GM19240 (cell line): ENCODE data around the genes PDZD4, OPN1MW2 and TEX28.

- RRBS, result no CpG with 5 or more reads among the region's 18 CpGs
Measured at GRCh38 chrX:153667719-153668418, 5.7 kb downstream of the PNCK start.

DNA sequence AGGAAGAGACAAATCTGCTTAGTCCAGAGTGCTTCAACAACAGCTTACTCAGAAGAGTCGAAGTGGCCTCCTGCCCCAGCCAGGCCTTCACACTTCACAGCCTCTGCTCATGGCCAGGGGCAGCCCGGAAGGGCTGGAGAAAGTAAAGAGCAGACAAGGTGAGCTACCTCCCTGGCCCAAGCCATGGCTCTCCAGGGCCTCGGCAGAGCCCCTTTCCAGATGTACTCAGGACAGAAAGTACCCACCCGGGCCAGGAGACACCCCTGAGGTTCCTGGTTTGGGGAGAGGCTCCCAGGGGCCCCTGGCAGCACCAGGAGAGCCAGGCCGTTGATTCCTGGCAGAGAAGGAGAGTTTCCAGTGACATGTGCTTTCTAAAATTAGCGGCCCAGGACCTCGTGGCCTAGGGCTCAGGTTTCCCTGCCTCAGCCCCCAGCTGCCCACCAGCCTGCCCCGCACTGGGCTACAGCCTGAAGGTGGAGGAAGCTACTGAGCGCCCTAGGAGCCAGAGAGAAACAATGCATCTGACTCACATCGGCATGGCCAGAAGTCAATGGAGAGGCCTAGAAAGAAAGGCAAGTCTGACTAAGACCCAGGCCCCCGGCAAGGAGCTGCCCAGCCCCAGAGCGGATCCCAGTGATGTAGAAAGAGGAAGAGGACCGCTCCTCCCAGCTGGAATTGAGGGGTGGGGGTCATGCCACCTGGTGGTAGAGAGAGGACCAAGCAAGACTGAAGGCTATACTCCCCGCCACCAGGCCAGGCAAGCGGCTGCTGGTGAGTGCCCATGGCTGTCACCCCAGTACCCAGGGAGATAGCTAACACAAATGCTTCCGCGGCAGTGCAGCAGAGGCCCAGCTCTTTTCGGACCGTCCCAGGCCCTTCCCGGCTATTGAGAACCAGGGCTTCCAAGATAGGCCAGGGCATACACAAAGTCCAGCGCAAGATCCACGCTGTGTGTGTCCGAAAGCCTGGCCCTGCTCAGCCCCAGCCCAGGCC is 17.7 kb downstream of the SLC6A8 start:
- RRBS, result no CpG with 5 or more reads among the region's 23 CpGs

DNA sequence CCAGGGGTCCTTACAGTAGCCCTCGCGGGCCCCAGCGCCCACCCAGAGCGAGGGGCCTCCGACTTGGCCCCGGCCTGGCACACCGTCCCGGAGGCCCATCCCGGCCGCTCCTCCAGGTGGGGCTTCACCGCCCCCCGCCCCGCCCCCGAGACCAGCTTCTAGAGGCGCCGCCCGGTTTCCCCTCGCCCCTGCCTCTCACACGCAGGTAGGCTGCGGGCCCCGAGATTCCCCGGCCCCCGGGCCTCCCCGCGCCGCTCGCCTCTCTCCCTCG is 250 bp downstream of the BCAP31 start:
- RRBS, result 22% methylated on average over 20 of the region's 28 CpGs

GRCh38 chrX:153824370-153824632 is 6.0 kb downstream of the PDZD4 start:
- RRBS, result no CpG with 5 or more reads among the region's 6 CpGs

- RRBS, result 43% methylated on average over 14 of the region's 49 CpGs
Measured at GRCh38 chrX:153828567-153829301, 1.6 kb downstream of the PDZD4 start.

- RRBS, result 32% methylated on average over 25 of the region's 35 CpGs
Measured at GRCh38 chrX:153829302-153829776, 1.0 kb downstream of the PDZD4 start.

- RRBS, result 32% methylated on average over 31 of the region's 86 CpGs
Measured at GRCh38 chrX:153829777-153830559, at the start of gene PDZD4. Gene PDZD4, minus strand, starts transcription at chrX:153830544.

- RRBS, result 26% methylated on average over 47 of the region's 83 CpGs
Measured at GRCh38 chrX:153830777-153831541, 615 bp upstream of the PDZD4 start.

DNA sequence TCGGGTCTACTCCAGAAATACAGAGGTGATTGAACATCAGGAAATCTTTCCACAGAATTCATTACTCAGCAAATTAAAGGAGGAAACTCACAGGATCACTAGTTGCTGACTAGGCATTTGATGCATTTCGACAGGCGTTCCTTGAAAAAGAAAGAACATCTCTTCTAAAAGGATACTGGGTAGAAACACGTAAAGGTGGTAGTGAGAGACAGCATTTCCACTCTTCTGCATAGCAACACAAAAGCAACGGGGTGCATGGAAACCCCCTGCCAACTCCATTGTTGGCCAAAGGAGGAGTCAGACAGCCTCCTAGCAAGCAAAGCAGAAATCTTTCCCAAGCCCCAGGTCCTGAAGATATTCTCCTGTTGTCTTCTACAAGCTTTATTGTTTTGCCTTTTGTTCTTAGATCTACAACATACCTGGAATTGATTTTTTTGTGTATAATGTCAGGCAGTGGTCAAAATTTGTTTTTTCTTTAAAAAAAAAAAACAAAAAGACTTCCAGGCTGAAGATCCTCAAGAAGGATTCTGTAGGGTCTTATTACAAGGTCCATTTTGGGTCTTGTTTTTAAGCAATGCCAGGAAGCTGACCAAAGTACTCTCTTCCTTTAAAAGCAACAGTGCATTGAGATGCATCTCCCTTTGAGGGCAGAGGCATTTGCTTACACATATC is 14.4 kb upstream of the PDZD4 start:
- RRBS, result no CpG with 5 or more reads among the region's 5 CpGs

- RRBS, result 12% methylated on average over 4 of the region's 7 CpGs
Measured at GRCh38 chrX:153903555-153903837, 977 bp upstream of the AVPR2 start.

DNA sequence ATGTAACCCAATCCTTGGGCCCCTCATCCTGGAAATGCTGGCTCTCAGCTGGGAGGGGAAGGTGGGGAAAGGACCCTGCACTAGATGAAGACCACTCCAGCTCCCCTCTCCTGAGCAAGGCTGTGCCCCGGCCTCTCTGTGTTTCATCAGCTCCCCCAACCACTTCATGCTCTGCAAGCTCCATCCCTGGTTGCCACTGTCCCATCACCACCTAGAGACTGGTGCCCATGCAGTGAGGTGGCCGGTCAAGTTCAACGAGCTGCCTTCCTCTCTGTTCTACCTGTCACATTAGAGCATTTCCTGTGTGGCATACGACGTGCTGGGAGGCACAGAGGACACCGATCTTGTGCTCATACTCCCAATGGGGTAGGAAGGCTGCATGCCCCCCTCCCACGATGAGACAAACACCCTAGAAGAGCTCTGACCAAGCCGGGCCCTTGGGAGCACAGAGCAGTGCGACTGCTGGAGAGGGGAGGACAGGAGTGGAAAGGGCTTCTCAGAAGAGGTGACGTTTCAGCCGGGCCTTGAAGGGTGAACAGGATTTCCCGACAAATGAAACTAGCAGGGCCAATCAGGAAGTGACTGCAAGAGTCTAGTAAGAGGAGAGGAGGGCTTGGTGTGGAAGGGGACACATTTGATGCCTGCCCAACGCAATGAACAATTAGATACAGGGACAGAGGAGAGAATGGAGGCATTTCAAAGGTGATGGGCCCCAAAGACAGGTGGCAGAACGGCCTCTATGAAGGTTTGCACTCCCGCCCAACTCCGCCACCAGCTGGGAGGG is 4.2 kb downstream of the HCFC1 start:
- RRBS, result 37% methylated on average over 4 of the region's 16 CpGs

GRCh38 chrX:154012448-154012695 is 7.3 kb downstream of the IRAK1 start:
- RRBS, result no CpG with 5 or more reads among the region's 10 CpGs

DNA sequence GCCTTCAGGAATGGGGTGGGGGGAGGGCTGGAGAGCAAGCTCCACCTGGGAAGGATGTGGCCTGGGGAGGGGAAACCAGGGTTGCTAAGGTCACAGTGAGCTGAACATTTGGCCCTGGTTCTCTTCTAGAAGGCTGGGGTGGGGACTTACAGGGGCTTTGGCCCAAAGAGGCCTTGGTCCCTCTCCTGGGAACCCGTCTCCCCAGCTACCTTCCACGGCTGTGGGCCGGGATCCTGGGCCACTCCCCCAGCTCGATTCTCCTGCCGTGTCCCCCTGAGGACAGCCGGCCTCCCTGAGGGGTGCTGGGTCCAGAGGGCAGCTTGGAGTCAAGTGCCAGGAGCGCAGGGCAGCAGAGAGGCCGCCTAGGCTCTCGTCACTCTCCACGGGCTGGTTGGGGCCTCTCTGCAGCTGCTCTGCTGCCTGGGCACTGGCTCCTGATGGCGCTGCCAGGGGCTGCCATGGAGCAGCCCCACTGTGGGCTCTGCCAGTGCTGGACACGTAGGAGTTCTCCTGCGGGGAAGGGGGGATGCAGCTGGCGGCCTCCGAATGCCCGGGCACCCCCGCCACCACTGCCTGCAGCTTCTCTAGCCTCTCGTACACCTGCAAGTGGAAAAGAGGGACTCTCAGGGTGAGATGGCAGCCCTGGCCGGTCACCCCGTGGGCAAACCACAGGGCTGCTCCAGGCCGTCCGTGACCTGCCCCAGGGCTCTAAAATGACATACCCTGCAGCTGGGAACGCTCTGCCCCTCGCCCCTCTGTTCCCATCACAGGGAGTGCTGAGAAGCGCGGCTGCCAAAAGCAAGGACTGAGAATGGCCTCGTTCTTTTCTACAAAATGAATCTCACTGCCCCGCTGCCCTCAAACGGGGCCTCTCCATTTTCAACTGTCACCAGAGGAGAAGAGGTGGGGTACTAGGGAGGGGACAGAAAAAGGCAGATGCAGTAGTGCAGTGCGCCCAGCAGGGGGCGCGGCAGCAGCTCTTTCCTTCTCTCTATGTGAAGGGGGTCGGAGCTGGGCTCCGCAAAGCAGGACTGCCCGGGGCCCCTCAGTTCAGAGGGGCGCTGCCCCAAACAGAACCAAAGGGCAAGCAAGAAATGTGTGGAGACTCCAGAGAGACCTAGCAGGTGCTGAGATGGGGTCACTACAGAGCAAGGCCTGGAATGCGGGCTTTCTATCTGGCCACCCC is 6.5 kb downstream of the IRAK1 start:
- RRBS, result 60% methylated on average over 7 of the region's 37 CpGs

DNA sequence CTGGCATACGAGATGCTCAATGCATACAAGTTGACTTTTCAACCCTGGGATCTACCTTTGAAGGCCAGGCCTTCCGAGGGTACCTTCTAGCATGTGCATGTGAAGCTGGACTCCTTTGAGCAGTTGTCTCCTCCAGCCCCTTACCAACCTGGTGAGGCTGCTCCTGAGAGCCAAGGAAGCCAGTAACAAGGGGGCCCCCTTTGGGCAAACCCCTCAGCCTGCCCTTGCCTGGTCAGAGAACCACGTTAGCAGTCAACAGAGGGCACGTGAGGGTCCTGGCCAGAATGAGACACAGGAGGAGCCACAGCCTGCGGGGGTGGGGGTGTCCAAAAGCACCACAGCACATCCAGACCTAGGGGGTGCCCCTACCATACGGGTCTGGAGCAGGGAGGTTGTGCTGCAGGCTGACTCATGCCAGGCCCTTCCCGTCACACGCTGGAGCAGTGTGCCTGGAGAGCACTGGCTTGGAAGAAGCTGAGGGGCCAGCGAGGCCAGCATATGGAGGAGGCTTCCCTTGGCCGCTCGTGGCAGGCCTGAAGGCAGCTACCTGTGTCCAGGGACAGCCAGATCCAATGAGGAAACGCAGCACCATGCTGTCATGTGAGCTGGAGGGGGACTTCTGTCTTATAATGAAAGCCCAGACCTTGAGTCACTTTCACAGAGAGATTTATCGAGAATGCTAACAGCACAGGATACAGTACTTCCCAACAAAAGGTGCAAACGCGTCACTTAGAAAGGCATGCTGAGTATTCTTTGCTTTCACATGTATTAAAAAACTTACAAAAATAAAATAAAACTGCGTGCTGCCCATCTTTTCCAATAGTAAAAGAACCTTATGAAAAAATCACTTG is 1.4 kb upstream of the IRAK1 start:
- RRBS, result no CpG with 5 or more reads among the region's 16 CpGs

GRCh38 chrX:154022989-154023985 is 3.6 kb upstream of the IRAK1 start:
- RRBS, result 70% methylated on average over 4 of the region's 28 CpGs

GRCh38 chrX:154038846-154039045 is 19.0 kb upstream of the IRAK1 start:
- RRBS, result no CpG with 5 or more reads among the region's 4 CpGs

GRCh38 chrX:154116252-154116866 is 18.8 kb upstream of the MECP2 start:
- RRBS, result 71% methylated on average over 8 of the region's 19 CpGs

- RRBS, result no CpG with 5 or more reads among the region's 10 CpGs
Measured at GRCh38 chrX:154121879-154122336, 22.1 kb upstream of the OPN1LW start.

- RRBS, result no CpG with 5 or more reads among the region's 23 CpGs
Measured at GRCh38 chrX:154219382-154220055, at the start of gene OPN1MW2. Gene OPN1MW2, plus strand, starts transcription at chrX:154219756.

GRCh38 chrX:154294828-154295544 is at the start of gene TEX28:
Gene TEX28, minus strand, starts transcription at chrX:154295124.
- RRBS, result no CpG with 5 or more reads among the region's 37 CpGs